Duodenum (tissue), 1 donor: ENCODE measurements around the genes GRAMD1B and ESAM.

GRCh38 chr11:121569625-121570585, 117.8 kb downstream of the SORL1 start:
- PRO-cap, result no peak

GRCh38 chr11:121587263-121587498, 135.1 kb downstream of the SORL1 start:
- PRO-cap, result unidirectional peak, minus-strand start at chr11:121587322

DNA sequence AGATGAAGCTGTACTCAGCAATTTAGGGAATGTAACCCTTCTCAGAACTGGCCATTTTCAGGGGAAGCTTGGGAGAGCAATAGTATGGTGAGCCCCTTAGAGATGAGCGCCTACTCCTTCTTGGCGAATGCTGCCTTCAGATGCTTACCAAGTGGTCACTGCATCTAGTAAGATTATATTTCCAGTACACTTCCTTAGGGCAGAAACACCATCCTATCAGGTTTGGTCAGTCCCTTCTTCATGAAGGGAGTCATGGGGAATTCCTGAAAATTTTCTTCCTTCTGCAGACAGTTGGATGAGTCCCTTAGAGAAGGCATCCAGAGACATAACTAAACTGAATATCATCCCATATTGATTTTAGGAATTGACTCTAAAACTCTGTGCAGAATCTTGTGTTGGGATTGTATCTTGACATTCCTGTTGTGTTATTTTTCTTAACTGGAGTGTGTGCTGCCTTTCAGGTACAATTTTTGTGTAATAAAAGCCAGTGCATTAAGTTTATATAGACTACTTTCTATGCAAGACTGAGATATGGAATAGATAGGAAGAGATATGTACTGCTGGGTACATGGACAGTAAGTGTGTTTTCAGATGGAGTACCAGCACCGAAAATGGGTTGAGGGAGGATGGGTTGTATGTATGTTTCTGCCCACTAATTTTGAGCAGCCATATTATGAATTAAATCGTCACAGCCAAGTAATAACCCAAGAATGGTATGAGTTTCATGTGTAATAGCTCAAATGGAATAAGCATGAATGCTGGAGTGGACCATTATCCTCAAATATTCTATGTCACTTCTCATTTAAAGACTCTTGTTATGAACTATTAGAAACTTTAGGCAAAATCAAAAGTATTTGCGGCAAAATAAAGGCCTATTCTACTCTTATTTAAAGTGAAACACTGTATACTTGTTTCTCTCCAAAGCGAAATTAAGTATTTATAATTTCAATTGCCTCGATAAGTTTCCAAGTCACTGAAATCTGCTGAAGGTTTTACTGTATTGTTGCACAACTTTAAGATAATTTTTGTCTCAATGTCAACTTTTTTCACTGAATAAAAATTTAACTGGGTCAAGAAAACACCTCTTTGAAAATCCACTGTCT, 180.8 kb downstream of the SORL1 start:
- PRO-cap, result no peak

DNA sequence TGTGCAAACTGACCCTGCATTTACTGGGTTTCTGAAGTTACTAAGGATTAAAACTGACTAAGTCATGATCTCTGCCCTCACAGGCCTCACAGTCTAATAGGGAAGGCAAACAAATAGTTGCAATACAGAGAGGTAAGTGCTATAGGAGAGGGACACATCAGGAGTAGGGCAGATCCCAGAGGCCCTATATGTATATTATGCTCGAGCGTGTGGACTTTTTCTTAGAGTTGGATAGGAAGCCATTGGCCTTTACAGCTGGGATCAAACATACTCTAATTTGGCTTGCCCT, 183.9 kb downstream of the BLID start:
- PRO-cap, result no peak

DNA sequence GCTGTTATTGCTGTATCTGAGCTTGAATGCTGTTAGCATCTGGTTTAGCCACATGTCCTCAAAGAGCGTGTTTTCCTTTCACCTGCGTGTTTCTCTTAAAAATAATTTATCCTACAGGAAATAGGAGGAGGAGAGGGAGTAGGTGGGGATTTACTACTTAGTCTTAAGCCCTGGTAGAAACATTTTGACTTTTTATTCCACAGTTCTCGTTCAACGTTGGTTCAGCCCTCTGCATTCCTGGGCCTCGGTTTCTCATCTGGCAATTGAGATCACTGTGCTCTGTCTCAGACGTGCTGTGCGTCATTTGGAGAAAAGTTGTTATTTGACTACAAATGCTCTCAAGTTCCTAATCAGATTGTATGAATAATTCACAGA, 69.3 kb downstream of the BLID start:
- PRO-cap, result no peak

- PRO-cap, result no peak
Observed at GRCh38 chr11:122189144-122189713, 73.2 kb upstream of the BLID start.

- PRO-cap, result no peak
Observed at GRCh38 chr11:122320279-122320660, 204.3 kb upstream of the BLID start.

- PRO-cap, result no peak
Observed at GRCh38 chr11:122348809-122349399, 232.9 kb upstream of the BLID start.

GRCh38 chr11:122668337-122669172, 13.0 kb downstream of the UBASH3B start:
- PRO-cap, result no peak

GRCh38 chr11:123146756-123147226, 48.3 kb downstream of the CLMP start:
- PRO-cap, result no peak

- PRO-cap, result no peak
Observed at GRCh38 chr11:123195638-123196658, 900 bp upstream of the CLMP start.

DNA sequence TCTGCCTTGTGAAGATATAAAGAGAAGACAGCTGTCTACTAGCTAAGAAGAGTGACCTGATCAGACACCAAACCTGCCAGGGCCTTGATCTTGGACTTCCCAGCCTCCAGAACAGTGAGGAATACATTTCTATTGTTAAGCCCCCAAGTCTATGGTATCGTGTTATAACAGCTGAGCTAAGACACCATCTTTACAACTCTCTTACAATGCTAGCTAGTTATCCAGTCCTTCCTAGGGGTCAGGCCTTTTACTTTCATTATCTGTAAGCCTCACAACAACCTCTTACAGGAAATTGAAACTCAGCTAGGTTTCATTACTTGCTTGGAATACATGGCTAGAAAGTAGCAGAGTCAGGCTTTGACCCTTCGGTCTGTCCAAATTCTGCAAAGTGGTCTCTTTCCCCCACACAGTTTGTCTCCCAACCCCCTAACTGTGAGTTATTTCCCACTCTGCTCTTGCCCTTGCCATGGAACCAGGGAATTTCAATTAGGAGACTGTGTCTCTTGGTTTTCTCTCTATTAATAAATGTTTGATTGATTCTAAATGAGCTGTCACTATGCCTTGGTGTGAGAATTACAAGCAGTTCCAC, 38.3 kb upstream of the CLMP start:
- PRO-cap, result no peak

- PRO-cap, result no peak
Observed at GRCh38 chr11:123303823-123304304, 108.8 kb upstream of the CLMP start.

DNA sequence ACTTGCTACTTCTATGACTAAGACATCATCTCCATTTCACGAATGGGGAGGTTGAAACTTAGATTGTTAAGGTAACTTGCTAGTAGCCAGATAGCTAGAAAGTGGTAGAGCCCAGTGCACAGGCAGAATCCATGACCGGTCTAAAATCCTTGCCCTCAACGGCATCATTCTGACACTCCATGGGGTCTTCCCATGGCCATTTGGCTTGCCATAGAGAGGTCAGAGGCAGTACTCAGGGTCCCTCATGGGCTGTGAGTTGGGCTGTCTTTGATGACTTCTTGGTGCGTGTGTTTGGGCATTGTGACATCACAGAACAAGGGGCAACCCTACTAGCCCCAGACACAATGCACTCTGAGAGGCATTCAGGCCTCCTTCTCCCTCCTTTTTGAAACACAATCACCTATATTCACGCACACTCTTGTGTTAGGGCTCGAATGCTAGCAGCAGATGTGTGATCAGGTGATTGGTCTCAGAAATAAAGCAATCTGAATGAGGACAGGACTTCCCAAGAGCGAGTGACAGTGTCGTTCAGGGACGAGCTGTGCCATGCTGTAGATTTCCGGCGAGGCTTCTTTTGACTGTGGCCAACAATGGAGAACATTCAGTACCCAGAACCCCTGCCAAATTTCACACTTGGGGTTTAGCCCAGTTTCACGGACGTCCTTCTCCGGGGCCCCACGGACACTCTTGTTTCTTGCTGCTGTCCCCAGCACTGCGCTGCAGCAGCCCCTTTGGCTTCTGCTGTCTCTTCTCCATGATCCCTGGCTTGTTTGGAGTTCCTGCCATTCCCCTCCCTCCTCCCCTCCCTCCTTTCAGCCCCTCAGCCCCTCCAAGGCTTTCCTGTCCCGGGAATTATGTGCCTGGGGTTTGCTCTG, 115.3 kb upstream of the GRAMD1B start:
- PRO-cap, result no peak

GRCh38 chr11:123320240-123320507, 109.9 kb upstream of the GRAMD1B start:
- PRO-cap, result no peak

DNA sequence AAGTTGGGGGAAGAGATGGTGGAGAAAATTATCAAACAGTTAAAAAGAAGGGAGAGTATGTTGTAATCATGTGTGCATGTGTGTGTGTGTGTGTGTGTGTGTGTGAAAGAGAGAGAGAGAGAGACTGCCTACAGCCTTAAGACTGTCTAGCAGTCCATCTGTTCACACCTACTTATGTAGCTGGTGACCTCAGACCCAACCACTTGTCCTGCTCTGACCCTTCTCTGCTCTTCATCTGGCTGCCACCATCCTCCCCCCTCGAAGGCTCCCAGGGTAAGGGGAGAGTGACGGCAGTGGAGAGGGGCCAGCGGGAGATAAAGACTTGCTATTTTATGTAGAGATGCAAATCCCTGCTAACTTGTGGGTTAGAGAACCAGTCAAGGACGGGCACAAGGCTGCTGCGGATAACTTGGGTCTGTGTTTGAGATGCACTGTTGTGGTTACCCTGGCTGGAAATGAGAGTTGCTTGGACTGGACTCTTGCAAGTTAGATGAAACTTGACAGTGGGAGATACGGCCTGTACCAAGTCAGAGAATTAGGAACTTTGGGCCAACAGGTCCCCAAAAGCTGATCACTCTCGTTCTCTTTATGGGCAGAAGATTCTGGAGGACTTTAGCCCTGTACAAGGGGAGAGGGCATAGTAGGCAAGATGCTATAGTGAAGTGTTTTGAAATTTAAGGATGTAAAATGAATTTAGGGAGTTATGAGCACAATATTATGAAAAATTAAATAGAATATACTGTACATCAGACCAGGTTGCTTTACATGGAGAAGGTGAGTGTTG, 24.8 kb upstream of the GRAMD1B start:
- PRO-cap, result no peak

GRCh38 chr11:123429746-123430756, at the start of gene GRAMD1B:
GRAMD1B (plus strand) TSS chr11:123430269.
- PRO-cap, result bidirectional peak, plus-strand start at chr11:123430440, minus-strand start at chr11:123430329; unidirectional peak, plus-strand start at chr11:123430440; unidirectional peak, plus-strand start at chr11:123430599

- PRO-cap, result no peak
Observed at GRCh38 chr11:123822489-123823144, 16.5 kb upstream of the OR6M1 start.

DNA sequence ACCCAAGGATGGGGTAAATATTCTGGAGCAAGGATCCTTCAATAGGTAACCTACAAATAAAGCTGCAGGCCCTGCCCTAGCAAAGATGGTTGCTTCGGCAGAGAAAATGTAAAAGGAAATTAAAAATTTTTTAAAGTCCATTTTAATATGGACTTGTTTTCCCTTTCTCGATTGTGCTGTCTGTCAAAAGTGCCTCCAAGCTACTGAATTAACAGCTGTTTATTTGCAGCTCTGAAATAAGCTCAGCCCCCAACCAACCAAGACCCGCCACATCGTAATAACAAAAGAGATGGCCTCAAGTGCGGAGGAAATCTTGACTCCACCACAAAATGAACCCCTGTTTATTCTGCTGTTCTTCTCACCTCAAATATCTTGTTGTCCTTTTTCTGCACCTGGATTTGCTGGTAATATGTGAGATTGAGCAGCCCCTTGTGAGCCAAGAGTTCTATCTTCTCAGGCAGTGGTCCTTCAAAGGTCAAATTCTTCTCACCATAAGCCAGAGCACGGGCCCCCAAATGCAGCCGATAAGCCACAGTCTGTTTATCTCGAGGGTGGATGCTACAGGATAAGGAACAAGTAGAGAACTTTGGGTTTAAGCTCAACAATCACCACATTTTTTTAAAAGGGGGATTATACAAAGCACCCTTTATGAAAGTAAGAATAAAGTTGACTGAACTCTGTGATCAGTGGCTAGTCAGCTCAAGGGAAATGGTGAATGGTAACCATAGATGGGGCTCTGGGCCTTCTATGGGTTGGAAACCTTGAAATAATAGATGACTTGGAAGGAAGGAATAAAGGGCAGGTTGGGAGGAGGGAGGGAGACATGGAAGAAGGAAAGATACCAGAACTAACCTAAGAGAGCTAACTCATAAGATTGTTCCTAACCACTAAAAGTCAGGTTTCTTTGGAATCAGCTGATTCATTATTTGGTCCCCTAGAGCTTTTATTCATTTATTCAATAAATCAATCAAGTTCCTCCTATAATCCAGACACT, 15.8 kb downstream of the TBRG1 start:
- PRO-cap, result no peak

DNA sequence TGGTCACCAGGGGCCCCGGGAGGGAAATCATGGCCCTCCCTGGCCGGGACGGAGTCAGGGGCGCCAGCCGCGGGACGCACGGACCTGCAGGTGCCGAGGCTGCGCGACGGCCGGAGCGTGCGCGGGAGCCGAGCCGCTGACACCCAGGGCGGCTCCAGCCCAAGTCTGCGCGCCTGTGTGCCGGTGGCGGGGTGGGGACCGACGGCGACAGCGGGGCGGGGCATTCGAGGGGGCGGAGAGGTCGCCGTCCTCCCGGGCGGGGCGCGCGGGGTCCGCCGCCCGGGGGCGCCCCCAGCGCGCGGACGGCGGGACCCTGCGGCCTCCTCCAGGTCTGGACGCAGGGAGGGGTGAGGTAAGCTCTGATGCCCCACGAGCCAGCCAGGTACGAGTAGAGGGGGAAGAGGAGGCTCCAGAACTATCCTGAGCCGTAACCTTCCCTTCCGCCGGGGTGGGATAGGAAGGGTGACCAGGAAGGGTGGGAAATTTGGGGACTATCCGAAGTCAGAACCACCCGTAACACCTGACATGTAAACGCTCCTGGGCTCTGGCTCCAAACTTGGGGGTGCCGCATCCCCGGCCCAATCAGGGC, at the start of gene ESAM:
ESAM (minus strand) TSS at position 167 of the 589 bp plus-strand sequence.
- PRO-cap, result bidirectional peak, plus-strand start at position 223 of the sequence, minus-strand start at position 167 of the sequence